Bronchial lymph node (tissue), 1 donor: ENCODE results near the genes OR6C68, ZC3H10, RNF41 and SPRYD4.

DNA sequence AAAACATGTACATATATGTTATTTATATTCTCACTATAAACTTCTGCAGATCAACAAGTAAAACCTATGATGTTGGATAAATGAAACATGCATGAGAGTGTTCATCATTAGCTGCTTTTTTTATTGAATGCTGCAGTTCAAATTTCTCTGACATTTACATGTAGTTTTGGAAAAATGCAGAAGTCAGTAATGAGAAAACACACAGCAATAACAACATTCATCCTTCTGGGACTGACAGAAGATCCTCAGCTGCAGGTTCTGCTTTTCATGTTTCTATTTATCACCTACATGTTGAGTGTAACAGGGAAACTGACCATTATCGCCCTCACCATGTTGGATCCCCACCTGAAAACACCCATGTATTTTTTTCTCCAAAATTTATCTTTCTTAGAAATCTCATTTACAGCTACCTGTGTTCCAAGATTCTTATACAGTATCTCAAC lies at the start of gene OR6C68:
OR6C68 (plus strand) TSS at position 190 of the 443 bp plus-strand sequence.
- PRO-cap = no peak

GRCh38 chr12:55700745-55701191 lies 6.9 kb downstream of the ITGA7 start:
- PRO-cap = no peak

DNA sequence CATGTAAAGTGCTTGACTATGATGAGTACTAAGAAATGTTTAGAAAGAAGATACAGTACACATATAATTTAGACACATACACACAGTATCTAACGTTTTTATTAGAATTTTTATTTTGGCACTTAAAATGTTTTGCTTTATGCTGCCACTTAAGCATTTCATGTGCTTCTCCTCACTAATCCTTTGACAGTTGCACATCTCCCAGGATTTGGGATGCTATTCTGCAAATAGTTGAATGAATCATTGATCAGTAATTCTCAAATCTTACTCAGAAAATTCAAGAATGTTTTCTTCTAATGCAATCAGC lies 2.3 kb upstream of the BLOC1S1 start:
- PRO-cap = no peak

- PRO-cap = no peak
Measured at GRCh38 chr12:55736958-55737686, 5.8 kb upstream of the GDF11 start.

GRCh38 chr12:55745892-55746519 lies 3.1 kb downstream of the GDF11 start:
- PRO-cap = no peak

GRCh38 chr12:55803412-55804029 lies 14.0 kb downstream of the SARNP start:
- PRO-cap = no peak

- PRO-cap = unidirectional peak, minus-strand start at chr12:55830267; bidirectional peak, plus-strand start at chr12:55830843, minus-strand start at chr12:55830519
Measured at GRCh38 chr12:55829896-55831130, 926 bp upstream of the DNAJC14 start.

GRCh38 chr12:55958416-55958903 lies 7.4 kb downstream of the PMEL start:
- PRO-cap = no peak

GRCh38 chr12:56007164-56008524 lies 10.6 kb downstream of the SUOX start:
- PRO-cap = bidirectional peak, plus-strand start at chr12:56007516, minus-strand start at chr12:56007351; bidirectional peak, plus-strand start at chr12:56007815, minus-strand start at chr12:56007704

DNA sequence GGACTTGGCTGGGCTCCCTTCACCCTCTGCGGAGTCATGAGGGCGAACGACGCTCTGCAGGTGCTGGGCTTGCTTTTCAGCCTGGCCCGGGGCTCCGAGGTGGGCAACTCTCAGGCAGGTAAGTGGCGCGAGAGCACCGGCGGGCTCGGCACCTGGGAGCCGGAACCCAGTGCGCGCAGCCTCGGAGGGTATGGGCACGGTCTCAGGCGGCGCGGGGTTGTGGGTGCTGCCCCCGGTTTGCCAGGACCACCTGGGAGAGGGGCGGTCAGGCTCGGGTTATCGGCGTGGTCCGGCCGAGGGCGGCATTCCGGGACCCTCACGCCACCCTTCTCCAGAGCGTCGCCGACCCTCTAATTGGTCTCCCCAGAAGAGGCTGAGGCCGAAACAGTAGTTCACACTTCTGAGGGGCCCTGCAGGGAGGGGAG lies 312 bp downstream of the ERBB3 start:
- PRO-cap = no peak

GRCh38 chr12:56081502-56082526 lies 1.8 kb downstream of the ERBB3 start:
- PRO-cap = no peak

GRCh38 chr12:56082527-56083580 lies 2.9 kb downstream of the ERBB3 start:
- PRO-cap = no peak

DNA sequence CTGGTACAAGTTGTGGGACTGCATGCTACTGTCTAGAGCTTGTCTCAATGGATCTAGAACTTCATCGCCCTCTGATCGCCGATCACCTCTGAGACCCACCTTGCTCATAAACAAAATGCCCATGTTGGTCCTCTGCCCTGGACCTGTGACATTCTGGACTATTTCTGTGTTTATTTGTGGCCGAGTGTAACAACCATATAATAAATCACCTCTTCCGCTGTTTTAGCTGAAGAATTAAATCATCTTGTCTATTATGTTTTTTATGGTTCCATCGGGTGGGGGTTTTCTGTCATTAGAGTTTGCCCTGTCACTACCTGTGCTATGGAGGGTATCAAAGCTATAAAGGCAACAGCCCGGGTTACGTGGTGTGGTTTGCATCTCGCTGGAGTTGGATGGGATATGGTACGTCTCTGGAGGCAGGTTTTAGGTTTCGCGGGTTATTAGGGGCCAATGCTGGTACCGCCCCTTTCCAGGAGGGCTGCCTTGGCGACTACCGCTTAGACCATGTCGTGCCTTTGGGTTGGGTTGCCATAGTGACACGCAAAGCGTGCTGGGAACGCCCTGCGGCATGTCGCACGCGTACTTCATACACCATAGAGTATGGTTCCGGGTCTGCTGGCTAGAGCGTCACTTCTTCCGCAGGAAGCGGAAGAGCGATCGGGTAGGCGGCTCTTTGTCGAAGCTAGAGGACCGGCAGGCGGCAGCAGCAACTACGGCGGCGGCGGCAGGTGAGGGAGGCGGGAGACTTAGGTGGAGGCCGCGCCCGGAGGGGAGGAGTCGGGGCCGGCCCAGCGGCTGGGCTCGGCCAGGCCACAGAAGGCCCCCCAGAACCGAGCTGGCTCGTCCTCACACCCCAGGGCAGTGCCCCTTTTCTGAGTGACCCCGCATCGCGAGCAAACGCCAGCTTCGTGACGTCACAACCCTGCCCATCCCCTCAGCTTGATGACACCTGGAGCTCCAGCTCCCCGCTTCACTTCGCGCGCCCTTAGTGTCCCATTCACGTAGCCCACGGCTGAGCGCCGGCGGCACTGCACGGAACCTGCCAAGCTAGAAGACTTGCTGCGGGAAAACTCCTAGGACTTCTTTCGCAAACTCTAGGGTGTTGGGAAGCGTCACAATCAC lies at the start of gene ZC3H10:
ZC3H10 (plus strand) TSS at position 676 of the 1,122 bp plus-strand sequence.
- PRO-cap = bidirectional peak, plus-strand start at position 676 of the sequence, minus-strand start at position 506 of the sequence; bidirectional peak, plus-strand start at position 827 of the sequence, minus-strand start at position 845 of the sequence; unidirectional peak, minus-strand start at position 872 of the sequence

GRCh38 chr12:56119257-56119839 lies 1.3 kb downstream of the ZC3H10 start:
- PRO-cap = no peak

GRCh38 chr12:56126017-56126667 lies 1.9 kb upstream of the ESYT1 start:
- PRO-cap = bidirectional peak, plus-strand start at chr12:56126365, minus-strand start at chr12:56126200

DNA sequence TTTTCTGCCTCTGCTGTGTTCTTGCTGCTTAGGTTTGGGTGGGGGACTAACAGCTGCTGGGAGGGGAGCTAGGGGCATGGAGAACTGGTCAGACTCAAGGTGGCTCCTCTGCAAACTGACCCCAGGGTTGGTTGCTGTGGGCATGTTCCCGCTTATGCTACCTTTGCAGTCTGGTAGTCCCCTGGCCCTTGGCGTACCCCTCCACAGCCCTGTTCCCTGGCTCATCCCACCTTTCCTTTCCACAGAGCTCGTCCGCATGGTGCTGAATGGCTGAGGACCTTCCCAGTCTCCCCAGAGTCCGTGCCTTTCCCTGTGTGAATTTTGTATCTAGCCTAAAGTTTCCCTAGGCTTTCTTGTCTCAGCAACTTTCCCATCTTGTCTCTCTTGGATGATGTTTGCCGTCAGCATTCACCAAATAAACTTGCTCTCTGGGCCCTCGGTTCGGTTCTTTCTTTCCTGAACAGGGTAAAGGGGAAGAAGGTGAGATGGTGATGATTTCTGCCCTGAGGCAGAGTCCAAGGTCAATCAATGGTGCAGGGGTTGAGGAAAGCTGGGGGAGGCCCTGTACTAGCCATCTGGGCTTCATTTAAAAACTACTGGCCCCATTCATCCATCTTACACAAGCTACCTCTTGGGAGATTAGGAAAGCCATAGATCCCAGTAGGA lies 3.1 kb downstream of the MYL6 start:
- PRO-cap = no peak

DNA sequence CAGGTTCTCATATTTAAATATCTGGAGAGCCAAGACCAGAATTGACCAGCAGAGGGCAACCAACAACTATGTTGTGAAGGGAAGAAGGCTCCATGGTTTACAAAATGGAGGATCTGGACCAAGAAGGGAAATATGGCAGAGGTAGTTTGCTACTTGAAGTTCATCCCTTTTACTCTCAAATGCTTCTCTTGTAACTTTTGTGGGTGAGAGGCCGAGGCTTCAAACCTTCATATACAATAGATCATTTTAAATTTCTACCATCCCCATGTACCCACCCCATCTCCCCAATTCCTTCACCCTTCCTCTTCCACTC lies 3.8 kb upstream of the SMARCC2 start:
- PRO-cap = no peak

- PRO-cap = unidirectional peak, plus-strand start at chr12:56221327; bidirectional peak, plus-strand start at chr12:56222019, minus-strand start at chr12:56221918
Measured at GRCh38 chr12:56221120-56222178, at the start of gene RNF41. TSS of gene RNF41 (minus strand) at chr12:56221922.

- PRO-cap = no peak
Measured at GRCh38 chr12:56375720-56376296, 13.2 kb upstream of the APOF start.

DNA sequence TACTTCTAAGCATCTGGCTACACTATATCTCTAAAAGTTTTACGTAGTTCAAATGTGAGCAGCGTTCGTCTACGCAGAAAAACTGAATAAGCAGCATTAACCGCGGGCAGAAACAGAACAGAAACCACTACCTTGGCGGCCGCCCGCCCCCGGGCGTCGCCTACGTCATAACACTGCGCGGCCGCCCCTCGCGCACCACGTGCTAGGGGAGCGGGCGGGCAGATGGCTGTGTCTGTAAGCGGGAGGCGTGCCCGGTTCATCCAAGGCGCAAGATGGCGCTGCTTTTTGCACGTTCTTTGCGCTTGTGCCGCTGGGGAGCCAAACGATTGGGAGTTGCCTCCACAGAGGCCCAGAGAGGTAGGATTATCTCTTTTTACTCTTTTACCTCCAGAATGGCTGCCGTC lies at the start of gene SPRYD4:
SPRYD4 (plus strand) TSS at position 259 of the 404 bp plus-strand sequence.
- PRO-cap = bidirectional peak, plus-strand start at position 259 of the sequence, minus-strand start at position 84 of the sequence